ENCODE measurements around a stretch of chr6.

- PRO-cap, 8 experiments: no peak in any of the 8 experiments
Observed at GRCh38 chr6:104957828-104958598, 1.1 kb downstream of the LIN28B start.

DNA sequence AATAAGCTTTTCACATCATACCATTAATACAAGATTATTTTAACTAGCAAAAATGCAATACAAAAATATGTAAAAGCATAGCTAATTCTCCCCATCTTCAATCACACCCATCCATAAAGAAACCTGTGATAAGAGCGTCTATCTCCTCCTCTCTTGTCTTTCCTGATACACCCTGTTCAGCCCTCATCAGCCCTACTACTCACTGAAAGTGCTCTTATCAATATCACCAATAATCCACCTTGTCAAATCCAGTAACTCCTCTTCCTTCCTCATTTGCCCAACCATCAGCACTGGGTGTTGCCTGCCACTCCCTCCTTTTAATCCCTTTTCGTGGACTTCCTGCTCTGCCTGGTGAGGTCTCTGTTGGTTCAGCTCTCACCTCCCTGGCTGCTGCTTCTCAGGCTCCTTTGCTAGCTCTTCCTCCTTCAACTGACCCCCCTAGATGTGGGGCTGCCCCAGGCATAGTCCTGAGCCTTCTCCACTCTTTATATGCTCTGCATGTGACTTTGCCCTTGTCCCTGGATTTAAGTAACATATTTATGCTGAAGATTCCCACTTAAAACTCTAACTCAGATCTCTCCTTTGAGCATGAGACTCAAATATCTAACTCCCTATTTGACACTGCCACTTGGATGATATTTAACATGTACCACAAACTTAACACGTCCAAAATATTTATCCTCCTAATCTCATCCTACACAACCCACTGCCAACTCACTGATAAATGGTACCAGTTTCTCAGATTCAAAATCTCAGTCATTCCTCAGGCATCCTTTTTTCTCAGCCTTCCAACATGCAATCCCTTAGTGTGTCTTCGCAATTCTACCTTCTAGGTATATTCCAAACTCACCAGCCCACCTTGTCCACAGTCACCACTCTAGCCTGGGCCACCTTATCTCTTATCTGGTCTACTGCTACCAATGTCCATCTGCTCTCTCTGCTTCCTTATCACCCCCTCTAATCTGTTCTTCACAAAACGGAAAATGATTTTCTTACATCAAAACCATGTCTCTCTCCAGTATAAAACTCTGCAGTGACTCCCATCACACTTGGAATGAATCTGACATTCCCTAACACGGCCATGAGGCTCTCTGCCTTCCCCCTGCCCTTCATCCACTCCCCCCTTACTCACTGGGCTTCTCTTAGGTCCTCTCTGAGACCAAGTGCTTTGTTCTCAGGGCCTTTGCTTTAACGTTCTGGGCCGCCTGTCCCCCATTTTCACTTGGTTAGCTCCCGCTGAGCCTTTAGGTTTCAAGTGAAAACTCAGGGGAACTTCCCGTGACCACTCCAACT is 92.2 kb downstream of the PREP start:
- PRO-cap, 8 experiments: no peak in any of the 8 experiments

GRCh38 chr6:105601361-105602014 is 198.6 kb upstream of the PREP start:
- PRO-cap, 8 experiments: no peak in any of the 8 experiments

GRCh38 chr6:105810178-105810971 is 275.8 kb upstream of the PRDM1 start:
- PRO-cap, 8 experiments: no peak in any of the 8 experiments

- PRO-cap, 8 experiments: peak in 1 of 8 experiments; most common minus-strand start chr6:105872419 (in 1)
Observed at GRCh38 chr6:105872199-105872785, 213.8 kb upstream of the PRDM1 start.

GRCh38 chr6:105981018-105981819 is 104.9 kb upstream of the PRDM1 start:
- PRO-cap, 8 experiments: no peak in any of the 8 experiments

GRCh38 chr6:106195609-106196120 is 109.5 kb downstream of the PRDM1 start:
- PRO-cap, 8 experiments: peak in 1 of 8 experiments; most common minus-strand start chr6:106195752 (in 1)

DNA sequence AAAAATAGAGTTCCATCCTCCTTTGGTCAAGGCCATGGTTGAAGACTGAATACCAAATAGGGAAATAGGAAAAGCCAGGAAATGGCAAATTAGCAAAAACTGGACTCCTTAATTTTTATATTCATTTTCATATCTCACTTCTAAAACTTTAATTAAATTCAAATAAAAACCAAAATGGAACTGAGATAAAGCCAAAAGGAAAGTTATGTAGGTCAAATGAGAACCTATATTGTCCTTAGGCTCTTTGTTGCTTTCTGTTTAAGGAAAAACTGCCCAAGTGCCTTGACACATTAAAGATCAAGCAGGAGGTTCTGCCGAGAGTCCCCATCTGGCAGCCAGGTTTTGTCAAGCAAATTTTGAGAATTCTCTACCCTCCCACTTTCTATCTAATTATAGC is 79.6 kb downstream of the ATG5 start:
- PRO-cap, 8 experiments: no peak in any of the 8 experiments

GRCh38 chr6:106458221-106458592 is 97.7 kb downstream of the CRYBG1 start:
- PRO-cap, 8 experiments: no peak in any of the 8 experiments

GRCh38 chr6:106512040-106512383 is 117.3 kb downstream of the RTN4IP1 start:
- PRO-cap, 8 experiments: peak in 6 of 8 experiments; most common plus-strand start chr6:106512267 (in 5); most common minus-strand start chr6:106512123 (in 3)

- PRO-cap, 8 experiments: no peak in any of the 8 experiments
Observed at GRCh38 chr6:106739254-106739964, 110.0 kb downstream of the QRSL1 start.

DNA sequence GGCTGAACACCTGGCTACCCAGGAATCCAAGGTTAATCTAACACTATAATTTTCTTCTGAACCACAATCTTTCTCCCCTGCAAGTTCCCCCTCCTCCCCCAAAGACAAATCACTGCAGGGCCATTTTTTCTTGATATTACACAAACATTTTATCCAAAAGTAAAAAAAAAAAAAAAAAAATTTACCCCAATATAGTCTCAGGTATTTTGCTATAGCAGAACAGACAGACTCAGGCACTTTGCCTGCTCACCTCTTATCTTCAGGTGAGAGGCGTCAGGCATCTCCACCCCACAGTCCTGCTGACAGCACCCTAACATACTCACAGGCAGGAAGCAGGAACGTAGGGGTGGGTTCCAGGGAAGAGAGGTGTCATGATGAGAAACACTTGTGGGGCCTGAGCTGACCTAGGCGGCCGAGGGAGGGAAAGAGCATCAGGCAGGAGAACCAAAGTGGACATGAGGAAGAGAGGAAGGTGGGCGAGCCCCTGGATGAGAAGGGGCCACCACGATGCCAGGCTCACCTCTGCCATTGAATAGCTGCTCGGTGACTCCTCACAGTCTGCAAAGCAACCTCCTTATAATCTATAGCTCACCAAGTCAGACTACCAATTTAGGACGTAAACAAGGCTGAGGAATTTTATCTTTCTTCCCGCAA is 152.7 kb downstream of the QRSL1 start:
- PRO-cap, 8 experiments: no peak in any of the 8 experiments

DNA sequence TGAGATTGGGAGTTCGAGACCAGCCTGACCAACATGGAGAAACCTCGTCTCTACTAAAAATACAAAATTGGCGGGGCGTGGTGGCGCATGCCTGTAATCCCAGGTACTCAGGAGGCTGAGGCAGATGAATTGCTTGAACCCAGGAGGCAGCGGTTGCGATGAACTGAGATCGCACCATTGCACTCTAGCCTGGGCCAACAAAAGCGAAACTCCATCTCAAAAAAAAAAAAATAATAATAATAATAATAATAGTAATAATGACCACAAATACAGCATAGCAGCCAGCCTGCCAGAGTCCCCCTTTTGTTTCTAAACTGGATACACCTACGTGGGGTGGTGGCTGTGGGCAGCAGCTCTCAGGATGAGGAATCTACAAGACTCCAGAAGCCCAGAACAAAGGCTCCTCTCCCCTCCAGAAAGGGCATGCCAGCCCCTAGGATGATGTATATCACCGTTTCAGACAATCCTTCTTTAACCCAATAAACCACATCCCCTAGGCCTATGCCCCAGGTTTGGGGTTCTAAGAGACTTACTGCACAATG is 155.8 kb downstream of the QRSL1 start:
- PRO-cap, 8 experiments: no peak in any of the 8 experiments

GRCh38 chr6:106916972-106917479 is 57.5 kb downstream of the CD24 start:
- PRO-cap, 8 experiments: no peak in any of the 8 experiments

DNA sequence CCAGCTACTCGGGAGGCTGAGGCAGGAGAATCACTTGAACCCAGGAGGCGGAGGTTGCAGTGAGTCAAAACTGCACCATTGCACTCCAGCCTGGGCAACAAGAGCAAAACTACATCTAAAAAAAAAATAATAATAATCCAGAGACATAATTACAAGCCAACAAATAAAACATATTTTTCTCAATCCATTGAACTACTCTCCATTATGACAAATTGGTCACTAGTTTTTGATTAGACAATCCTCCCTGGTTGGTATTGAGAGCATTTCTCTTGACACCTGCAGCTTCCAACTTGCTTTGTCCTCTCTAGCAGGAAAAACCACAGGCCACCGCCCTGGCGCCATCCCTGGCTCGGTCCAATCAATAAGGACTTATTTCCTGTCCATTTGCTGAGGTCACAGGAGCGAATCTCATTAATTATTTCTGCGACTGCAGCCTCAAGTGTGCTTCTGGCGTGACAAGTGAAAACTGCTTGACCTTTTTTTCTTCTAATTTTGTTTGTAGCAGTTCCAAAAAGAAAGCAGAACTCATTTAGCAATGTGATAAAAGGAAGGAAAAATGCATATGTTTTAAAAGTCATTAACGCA is 38.7 kb upstream of the BEND3 start:
- PRO-cap, 8 experiments: no peak in any of the 8 experiments

DNA sequence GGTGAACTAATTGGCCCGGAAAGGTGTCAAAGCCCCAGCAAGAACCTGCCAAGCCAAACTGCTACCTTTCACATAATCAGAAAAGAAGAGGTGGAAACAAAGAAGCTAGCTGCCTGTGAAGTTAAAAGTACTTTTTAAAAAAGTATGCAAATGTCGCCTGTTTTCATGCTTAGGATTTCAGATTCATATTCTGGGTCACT is 106.4 kb upstream of the BEND3 start:
- PRO-cap, 8 experiments: no peak in any of the 8 experiments

DNA sequence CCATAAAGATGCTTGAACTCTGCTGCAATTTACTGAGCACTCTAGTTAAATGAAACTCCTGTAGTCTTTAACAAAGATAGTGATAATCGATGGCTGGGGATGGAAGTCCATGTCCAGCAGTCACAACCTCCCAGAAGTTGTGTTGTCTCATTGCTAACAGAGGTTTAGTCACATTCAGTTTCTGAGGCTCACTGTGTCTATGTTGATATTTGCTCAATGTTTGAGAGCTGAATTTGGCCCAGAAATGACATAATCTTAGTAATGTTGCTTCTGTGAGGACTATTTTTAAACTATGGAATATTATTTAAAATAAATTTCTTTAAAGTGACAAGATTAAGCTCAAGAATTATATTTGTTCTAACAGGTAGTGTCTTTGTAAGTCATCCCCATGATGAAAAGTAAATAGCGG is 50.7 kb downstream of the SOBP start:
- PRO-cap, 8 experiments: no peak in any of the 8 experiments

DNA sequence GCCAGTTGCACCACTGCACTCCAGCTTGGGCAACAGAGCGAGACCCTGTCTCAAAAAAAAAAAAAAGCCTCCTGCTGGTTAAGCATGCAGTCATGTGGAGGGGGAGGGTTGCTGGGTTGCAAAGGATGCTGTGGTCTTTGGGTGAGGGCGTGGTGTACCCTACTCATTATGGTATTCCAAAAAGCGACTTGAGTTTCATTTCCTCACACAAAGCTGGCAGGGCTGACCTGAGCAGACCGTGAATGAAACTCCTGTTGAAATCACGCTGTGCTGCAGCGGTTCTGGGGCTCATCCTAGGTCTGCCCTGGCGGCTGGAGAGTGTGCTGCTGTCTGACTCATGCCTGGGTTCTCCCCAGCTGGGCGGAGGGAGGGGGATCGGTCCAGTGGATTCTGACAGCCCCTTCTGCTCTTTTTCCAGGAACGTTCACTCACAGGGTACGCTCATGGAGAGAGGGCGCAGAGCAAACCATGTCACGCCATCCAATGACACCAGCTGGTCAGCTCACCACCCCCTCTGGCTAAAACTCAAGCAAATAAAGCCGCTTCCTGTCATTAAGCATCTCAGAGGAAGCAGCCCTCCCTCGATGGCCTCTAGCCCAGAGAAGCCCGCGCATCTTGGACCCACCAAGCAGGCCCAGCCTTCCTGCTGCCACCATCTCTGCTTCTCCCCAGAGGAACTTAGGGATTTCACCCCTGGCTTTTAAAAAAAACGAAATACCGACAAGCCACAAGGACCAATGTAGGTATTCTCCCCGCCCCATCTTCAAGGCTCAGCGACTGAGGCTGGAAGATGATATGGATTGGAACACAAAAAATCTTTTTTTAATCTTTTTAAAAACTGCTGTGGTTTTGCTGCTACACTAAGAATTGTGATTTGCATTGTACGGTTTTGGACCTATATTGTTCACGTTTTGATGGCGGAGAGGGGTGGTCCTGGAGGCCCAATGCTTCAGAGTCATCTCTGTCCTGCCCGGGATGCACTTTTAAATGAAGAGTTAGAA is 166.0 kb downstream of the SCML4 start:
- PRO-cap, 8 experiments: peak in 4 of 8 experiments; most common plus-strand start position 206 of the sequence (in 4)

- PRO-cap, 8 experiments: no peak in any of the 8 experiments
Observed at GRCh38 chr6:107679226-107679823, 144.8 kb downstream of the SCML4 start.

DNA sequence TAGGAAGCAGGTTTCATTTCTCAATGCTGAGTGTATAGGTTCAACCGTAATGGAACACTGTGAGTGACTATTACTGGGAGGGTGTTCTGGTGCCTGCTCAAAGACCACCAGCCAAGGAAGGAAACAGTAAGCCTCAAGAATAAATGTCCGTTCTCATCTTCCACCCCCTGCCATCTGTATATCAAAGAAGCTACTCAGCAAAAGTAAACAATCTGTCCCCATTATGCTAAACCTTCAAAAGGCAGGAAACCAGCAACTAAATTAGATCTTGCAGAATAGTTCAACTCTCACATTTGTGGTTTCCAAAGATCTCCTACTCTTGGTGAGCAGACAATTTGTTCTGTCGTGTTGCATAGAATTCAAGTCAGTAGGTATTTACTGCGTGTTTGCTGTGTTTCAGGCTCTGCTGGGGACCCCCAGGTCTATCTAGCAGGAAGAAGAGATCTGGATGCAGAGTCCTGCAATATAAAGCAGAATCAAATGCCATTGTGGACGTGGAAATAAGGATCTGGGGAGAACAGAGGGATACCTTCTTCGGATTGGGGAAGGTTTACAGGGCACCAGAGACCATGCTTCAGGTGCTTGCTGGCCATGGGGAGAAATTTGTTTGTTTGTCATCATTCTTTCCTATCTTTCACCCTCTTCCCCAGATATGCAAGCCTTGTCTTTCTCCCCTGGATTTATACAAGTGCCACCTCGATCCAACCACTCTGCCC is 87.2 kb downstream of the SCML4 start:
- PRO-cap, 8 experiments: peak in 1 of 8 experiments; most common plus-strand start position 343 of the sequence (in 1); most common minus-strand start position 176 of the sequence (in 1)

All from peripheral blood mononuclear cell (primary cell).